Right atrium auricular region (tissue), 2 donors: ENCODE results near the genes EPGN, FAM47E and CCDC158.

- PRO-cap, result no peak
- RAMPAGE, long total RNA, 2 experiments, result no peak in any of the 2 experiments
Measured at GRCh38 chr4:73615589-73616085, 4.6 kb downstream of the RASSF6 start.

- PRO-cap, result no peak
- RAMPAGE, long total RNA, 2 experiments, result no peak in any of the 2 experiments
Measured at GRCh38 chr4:73744165-73744470, 3.7 kb downstream of the CXCL8 start.

DNA sequence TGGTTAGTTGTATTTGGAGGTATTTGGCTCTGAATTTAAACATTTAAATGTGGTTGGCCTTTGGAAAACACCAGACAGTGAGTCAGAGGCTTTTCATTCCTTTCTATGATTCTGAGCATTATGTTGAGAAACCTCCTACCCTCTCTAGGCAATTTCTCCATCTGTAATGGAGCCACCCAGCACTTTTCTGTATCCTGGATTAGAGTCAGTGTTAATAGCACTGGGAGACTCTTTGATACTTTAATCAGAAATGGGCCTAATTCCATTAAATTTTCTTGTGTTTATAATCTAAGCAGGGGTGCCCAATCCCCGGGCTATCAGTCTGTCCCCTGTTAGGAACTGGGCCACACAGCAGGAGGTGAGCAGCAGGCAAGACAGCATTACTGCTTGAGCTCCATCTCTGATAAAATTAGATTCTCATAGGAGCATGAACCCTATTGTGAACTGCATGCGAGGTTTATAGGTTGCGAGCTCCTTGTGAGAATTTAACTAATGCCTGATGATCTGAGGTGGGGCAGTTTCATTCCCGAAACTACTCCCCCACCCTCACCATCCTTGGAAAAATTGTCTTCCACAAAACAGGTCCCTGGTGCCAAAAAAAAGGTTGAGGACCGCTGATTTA lies 48.2 kb downstream of the CXCL1 start:
- PRO-cap, result no peak
- RAMPAGE, long total RNA, 2 experiments, result no peak in any of the 2 experiments

DNA sequence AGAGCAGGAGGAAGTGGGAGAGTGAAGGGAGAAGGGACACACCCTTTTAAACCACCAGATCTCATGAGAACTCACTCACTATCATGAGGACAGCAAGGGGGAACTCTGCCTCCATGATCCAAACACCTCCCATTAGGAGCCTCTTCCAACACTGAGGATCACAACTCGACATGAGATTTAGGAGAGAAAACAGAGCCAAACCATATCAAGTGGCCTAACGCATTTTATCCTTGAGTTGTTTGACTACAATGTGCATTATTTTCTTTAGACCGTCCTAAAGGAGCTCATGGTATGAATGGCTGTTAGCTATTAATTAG lies 19.8 kb downstream of the CXCL2 start:
- PRO-cap, result unidirectional peak, plus-strand start at position 78 of the sequence
- RAMPAGE, long total RNA, 2 experiments, result no peak in any of the 2 experiments

- PRO-cap, result no peak
- RAMPAGE, long total RNA, 2 experiments, result no peak in any of the 2 experiments
Measured at GRCh38 chr4:74096075-74096312, 3.0 kb downstream of the CXCL2 start.

DNA sequence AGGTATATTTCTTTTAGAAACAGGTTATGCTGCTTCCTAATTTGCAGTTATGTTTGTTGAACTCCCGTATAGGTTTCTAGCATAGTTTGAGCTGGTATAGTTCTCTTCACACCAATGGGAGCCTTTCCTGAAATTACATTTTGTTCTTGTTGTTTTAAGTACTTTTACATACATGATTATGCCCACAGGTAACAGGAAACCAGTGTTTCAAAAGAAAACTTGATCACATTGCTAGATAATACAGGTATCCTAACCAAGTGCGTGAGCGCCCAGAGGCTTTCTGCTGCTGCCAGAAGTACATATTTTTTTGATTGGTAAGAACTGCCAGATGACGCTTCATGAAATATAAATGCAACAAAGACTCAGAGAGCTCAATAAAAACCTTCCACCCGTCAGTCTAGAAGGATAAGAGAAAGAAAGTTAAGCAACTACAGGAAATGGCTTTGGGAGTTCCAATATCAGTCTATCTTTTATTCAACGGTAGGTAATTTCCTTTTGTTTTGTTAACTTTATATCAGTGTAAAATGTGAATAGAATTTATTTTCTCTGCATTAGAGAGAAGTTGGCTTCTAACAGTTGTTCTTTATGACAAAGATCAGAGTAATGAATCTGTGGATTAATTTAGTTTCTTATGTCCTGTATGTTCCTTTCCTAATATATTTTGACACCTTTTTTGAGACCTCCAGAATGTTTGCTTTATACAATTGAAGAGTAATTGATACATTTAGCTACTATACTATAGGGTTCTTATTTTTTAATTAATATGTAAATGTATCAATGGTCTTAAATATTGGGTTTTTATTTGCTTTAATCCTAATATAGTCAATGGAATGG lies at the start of gene EPGN:
Gene EPGN (plus strand): TSS at position 374 of the 834 bp plus-strand sequence.
- PRO-cap, result no peak
- RAMPAGE, long total RNA, 2 experiments, result no peak in any of the 2 experiments

- PRO-cap, result no peak
- RAMPAGE, long total RNA, 2 experiments, result no peak in any of the 2 experiments
Measured at GRCh38 chr4:74448545-74449434, 3.9 kb downstream of the AREG start.

DNA sequence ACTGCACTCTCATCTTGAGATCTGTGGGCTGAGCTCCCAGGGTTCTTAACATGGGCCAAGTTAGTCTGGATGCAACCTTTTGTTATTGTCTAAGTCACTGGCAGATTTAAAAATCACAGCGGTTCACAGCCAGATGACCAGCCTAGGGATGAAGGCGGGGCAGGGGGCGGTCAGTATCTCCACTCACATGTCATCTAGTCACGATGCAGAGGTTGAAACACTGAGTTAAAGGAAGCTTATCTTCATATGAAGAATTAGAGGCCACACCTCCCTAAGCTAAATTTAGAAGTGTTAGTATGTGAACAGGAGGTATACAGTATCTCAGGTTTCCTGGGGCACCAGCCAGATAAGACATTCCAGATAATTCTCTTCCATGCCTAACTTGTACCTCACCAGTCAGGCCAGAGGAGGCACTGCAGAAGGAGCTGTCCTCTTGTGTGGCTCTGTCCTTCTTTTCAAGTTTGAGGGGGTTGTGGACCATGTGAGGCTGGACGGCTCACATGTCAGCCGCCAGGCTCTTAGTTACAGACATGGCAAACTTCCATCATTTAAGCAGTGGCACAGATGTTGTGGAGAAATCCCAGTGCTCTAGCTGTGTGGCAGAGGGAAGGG lies 37.1 kb downstream of the PARM1 start:
- PRO-cap, result no peak
- RAMPAGE, long total RNA, 2 experiments, result no peak in any of the 2 experiments

DNA sequence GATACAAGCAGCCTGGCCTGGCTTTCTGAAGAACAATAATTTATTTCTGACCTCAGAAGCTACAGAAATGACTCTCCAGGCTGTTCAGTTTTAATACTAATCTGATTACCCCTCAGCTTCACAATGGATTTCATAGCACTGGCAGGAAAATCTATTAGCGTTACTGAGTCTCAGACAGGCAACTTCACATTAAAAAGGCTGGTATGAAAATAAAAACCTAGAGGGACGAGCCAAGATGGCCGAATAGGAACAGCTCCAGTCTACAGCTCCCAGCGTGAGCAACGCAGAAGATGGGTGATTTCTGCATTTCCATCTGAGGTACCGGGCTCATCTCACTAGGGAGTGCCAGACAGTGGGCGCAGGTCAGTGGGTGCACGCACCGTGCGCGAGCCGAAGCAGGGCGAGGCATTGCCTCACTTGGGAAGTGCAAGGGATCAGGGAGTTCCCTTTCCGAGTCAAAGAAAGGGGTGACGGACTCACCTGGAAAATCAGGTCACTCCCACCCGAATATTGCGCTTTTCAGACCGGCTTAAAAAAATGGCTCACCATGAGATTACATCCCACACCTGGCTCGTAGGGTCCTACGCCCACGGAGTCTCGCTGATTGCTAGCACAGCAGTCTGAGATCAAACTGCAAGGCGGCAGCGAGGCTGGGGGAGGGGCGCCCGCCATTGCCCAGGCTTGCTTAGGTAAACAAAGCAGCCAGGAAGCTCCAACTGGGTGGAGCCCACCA lies 193.8 kb downstream of the PARM1 start:
- PRO-cap, result no peak
- RAMPAGE, long total RNA, 2 experiments, result start-site peak on the minus strand in 1 of 2 experiments, centred at position 679 of the sequence, 5 reads per replicate

DNA sequence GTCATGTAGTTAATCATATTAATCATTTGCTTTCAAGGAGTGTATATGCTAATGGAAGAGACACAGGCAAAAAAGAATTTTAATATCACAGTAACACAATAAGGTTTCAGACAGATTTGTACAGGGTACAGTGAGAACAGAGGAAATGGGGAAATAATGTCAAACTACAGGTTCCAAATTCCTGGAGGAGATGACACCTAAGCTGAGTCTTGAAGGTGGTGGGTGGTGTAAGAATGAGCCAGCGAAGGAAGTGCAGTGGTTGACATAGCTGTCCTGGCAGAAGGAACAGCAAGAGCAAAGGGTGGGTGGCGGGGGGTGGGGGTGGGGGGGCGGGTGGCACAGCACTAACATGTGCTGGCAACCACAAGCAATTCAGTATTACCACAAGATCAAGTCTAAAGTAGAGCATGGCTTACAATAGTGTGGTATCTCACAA lies 13.1 kb upstream of the G3BP2 start:
- PRO-cap, result no peak
- RAMPAGE, long total RNA, 2 experiments, result no peak in any of the 2 experiments

- PRO-cap, result no peak
- RAMPAGE, long total RNA, 2 experiments, result no peak in any of the 2 experiments
Measured at GRCh38 chr4:75710123-75710534, 14.2 kb upstream of the USO1 start.

- PRO-cap, result no peak
- RAMPAGE, long total RNA, 2 experiments, result start-site peak on the minus strand in 1 of 2 experiments, at chr4:76174181-76174302 at its widest, 41 reads per replicate
Measured at GRCh38 chr4:76174003-76174579, 25.9 kb upstream of the NUP54 start.

GRCh38 chr4:76179494-76180248 lies 31.5 kb upstream of the NUP54 start:
- PRO-cap, result no peak
- RAMPAGE, long total RNA, 2 experiments, result start-site peak on the minus strand in 1 of 2 experiments, at chr4:76179418-76179917 at its widest, 30 reads per replicate

DNA sequence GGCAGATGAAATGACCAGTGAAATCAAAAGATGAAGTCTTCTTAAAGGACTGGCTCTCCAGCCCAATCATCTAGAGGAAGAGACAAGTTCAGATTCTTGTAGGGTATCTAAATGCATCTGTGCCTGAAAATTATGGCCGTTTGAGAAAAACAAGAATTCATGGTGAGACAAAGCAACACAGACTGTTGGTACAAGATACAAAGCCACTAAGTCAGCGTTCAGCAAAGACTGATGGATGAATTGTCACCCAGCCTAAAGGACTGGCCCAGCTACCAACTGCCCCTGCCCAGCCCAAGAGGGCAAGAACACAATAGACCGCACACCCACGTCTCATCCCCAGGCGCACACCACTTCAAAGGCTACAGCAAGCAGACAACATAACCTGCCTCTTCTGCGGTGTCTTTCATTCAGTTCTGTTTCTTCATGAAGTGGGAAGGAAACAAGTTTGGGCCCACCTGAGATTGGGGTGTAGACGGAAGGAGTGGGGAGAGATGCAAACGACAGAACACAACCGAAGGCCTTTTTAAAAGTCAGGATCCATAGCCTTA lies 882 bp downstream of the SCARB2 start:
- PRO-cap, result no peak
- RAMPAGE, long total RNA, 2 experiments, result no peak in any of the 2 experiments

DNA sequence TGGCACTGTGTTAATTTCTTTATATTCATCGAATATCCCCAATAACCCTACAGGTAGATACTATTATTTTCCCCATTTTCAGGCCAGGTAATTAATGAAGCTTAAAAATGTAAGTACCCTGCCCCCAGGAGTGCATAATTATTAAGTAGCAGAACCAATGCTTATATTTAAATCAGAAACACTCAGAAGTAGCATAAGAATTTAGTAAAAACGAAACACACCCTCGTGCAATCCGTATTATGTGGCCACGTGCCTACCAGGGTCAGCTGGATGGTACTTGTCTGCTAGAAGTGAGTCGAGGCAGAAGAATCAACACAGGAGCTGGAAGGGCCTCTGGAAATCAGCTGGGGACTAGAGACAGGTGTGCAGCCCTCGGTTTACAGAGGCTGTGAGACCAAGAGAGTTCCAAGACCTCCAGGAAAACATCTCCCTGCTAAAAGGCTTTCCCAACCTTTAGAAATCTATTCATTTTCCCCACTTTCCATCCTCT lies 589 bp upstream of the FAM47E start:
- PRO-cap, result no peak
- RAMPAGE, long total RNA, 2 experiments, result no peak in any of the 2 experiments

- PRO-cap, result unidirectional peak, plus-strand start at chr4:76251721
- RAMPAGE, long total RNA, 2 experiments, result start-site peak on the plus strand in 2 of 2 experiments, at chr4:76251718-76251749 at its widest, 111 to 143 reads per replicate; start-site peak on the minus strand in 1 of 2 experiments, at chr4:76251610-76251677 at its widest, 9 reads per replicate
Measured at GRCh38 chr4:76251377-76252583, at the start of gene FAM47E. Gene FAM47E, plus strand, starts transcription at chr4:76251721.

GRCh38 chr4:76272493-76273097 lies 21.1 kb downstream of the FAM47E start:
- PRO-cap, result no peak
- RAMPAGE, long total RNA, 2 experiments, result no peak in any of the 2 experiments

DNA sequence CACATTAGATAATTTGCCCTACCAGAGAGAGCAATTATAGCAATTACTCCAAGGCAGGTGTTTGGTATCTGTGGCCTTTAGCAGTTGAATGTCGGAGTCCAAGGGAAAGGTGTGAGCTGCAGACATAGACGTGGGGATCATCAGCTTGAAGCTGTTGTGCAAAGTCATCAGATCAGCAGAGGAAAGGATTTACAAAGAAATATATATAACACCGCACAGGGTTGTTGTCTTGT lies 1.0 kb upstream of the STBD1 start:
- PRO-cap, result no peak
- RAMPAGE, long total RNA, 2 experiments, result no peak in any of the 2 experiments

DNA sequence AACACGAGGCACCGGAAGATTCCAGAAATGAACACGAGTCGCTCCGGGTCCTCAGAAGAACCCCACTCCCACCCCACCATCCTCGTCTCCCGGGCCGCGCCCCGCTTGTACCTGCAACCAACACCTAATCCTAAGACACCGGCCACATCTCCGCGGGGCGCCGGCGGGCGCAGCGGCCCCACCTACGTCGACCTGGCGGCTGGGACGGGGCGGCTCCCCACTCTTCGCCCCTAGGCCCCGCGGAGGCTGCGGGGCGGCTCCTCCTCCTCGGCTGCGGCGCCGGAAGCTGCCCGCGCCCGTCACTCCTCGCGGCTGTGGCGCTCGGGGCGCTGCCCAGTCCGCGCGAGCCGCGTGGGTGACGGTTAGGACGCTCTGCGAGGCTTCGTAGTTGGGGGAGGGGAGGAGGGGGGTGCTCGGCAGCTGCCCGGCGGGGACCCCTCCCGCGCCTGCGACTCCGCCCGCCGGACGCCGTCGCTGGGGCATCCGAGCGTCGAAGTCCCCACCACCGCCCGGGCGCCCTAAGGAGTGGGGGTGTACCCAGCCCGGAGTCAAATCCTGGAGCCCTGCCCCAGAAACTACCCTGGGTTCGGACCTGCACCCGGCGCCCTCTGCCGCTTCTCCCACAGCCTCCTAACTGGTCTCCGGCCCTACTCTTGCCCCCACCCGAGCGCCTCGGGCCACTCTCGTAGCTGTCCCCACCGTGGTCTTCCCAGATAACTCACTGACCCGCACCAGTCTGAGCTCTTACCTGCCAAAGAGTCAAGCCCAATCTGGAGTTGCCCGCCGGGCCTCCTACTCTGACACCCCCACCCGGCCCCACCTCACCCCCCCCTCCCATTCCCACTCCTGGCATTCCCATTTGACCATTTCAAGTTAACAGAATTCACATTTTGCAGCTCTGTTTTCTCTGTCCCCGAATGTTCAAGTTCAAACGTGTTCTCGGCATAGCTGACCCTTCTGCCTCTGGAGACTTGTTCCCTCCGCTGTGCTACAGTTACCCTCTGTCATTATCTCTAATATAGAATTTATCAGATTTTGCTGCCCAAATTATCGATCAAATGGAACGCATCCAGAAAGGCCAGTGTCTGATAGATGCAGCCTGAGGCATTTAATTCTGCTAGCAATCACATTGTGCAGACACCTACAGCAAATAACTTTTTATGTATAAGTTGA lies at the start of gene CCDC158:
Gene CCDC158 (minus strand): TSS at position 288 of the 1,173 bp plus-strand sequence.
- PRO-cap, result bidirectional peak, plus-strand start at position 336 of the sequence, minus-strand start at position 259 of the sequence
- RAMPAGE, long total RNA, 2 experiments, result no peak in any of the 2 experiments

GRCh38 chr4:76435441-76436417 lies 700 bp downstream of the SHROOM3 start:
- PRO-cap, result no peak
- RAMPAGE, long total RNA, 2 experiments, result start-site peak on the plus strand in 1 of 2 experiments, at chr4:76435753-76436123 at its widest, 5 reads per replicate